SK-N-DZ (cell line): Measurements from ENCODE around the genes ERGIC2 and TMTC1.

DNA sequence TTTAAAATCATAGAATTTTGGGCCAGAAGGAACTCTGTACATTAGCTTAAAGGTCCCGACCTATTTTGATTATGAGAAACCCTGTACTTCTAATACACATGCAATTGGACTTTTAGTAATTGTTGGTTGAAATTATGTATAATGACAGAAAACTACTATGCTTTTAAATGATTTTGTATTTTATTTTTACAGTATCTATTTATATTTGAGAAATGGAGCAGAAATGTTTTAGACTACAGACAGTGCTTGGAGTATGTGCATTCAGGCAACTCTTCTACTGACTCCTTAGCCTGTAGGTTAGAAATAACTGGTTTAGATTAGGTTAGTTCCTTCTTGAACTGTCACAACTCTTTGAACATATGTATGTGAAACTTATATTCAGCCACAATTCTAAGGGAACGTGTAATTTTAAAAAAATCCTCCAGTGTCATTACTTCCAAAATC lies 1.6 kb downstream of the FGFR1OP2 start:
RAMPAGE:
- cytosol, long total RNA = no peak
- nucleus, long total RNA = no peak

DNA sequence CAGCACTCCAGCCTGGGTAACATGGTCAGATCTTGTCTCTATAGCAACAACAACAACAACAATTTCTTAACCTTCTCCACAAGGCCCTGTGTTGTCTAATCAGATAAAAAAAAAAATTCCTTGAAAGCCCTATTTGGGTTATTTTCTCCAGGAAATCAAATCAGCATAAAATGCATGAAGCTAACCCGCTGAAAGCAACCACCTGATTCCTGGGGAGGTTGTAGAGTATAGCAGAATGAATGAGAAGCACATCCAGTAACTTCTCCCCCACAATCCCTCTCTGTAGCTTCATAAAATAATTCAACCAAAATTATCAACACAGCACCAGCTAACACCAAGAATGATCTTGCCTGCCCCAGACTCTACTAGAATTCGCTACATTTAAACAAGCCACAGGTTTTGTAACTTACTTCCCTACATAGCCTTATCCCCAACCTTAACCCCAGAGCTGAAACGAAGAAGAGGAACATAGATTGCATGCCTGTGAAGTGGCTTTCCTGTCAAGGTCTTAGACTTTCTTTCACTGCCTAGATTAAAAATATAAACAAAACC lies 6.1 kb upstream of the STK38L start:
RAMPAGE:
- cytosol, long total RNA = no peak
- nucleus, long total RNA = no peak

GRCh38 chr12:27272080-27273379 lies 28.4 kb downstream of the STK38L start:
RAMPAGE:
- cytosol, long total RNA = no peak
- nucleus, long total RNA = no peak

DNA sequence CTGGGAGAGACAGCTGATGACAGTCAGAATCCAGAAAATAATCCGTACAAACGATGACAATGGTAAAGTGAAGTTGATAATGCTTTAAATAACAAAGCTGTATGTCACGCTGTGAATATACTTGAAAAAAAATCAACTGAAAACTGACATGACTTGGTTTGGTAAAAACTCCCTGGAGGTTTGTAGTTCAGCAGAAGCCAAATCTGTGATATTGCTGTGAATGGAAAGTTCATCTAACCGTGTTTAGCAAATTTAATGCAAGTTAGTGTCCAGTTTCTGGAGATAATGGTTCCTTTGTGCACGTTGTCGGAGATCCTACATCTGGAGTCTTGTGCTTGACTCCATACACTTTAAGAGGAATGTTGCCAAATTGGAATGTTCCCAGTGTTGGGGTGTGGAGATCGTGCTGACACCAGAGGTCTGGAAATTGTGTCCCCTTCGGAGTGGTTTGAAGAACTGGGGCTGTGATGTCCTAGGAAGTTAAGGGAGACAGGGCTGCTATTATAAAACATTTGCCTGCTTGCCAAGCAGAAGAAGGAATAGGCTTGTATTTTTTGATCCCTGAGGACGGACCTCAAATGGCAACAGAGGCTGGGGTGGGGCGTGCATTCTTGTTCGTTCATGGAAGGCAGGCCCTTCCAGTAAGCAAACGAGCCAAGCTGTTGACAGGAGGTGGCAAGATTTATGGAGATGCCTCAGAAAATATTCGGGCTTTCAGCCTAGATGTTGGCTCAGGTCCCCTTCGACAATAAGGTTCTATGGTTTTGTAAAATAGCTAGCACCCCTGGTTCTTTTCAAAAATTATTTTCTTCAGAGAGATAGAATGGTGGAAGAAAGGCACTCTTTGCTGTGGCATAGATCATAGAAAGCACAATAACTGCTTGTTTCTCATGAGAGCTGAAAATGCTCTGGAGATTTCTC lies 30.7 kb downstream of the PPFIBP1 start:
RAMPAGE:
- cytosol, long total RNA = no peak
- nucleus, long total RNA = no peak

RAMPAGE:
- cytosol, long total RNA = no peak
- nucleus, long total RNA = no peak
Measured at GRCh38 chr12:27595121-27595684, 71.2 kb downstream of the PPFIBP1 start.

DNA sequence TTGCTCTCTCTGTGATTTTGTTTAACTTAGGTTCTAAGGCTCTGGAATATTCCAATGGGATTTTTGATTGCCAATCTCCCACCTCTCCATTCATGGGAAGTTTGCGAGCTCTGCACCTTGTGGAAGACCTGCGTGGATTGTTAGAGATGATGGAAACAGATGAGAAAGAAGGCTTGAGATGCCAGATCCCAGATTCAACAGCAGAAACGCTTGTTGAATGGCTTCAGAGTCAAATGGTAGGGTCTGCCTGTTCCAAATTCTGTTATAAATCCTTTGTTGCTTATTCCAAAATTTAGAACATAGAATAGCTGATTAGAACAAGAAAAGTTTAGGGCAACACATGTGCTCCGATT lies 61.4 kb upstream of the REP15 start:
RAMPAGE:
- cytosol, long total RNA = no peak
- nucleus, long total RNA = no peak

DNA sequence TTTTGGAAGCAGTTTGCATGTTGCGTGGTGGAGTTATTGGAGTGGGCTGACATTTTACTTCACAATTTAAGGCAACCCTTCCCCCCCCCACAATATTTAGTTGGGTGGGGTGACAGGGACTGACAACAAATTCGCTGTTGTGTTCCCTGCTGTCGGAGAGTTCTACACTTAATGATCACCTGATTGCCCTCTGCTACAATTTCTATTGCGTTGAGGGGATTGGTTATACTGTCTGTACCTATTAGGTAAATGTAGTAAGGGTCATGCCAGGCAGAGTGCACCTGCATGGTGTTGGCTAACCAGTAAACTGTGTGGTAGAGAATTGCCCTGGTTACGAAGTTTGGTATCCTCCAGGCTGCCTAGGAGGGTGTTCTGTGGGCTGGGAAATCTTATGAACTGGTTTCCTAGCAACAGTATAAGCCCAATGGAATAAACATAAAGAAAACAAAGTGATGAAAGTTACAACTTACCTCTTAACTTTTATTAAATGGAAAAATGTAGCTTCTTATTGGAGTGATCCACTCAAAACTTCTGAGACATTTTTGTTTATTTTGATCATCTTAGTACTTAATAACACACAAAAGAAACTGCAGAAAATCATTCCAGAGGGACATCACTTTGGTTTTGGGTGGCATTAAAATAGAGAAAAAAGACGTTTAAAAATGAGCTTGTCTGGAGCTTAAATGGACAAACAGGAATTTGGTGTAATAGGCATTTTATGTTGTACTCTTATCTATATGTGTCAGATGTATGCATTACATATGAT lies 1.5 kb downstream of the CCDC91 start:
RAMPAGE:
- cytosol, long total RNA = no peak
- nucleus, long total RNA = no peak

GRCh38 chr12:28248593-28249197 lies 58.4 kb downstream of the CCDC91 start:
RAMPAGE:
- cytosol, long total RNA = no peak
- nucleus, long total RNA = no peak

RAMPAGE:
- cytosol, long total RNA = no peak
- nucleus, long total RNA = no peak
Measured at GRCh38 chr12:28998306-28998642, 150.8 kb upstream of the FAR2 start.

RAMPAGE:
- cytosol, long total RNA = no peak
- nucleus, long total RNA = no peak
Measured at GRCh38 chr12:29103284-29103857, 45.7 kb upstream of the FAR2 start.

DNA sequence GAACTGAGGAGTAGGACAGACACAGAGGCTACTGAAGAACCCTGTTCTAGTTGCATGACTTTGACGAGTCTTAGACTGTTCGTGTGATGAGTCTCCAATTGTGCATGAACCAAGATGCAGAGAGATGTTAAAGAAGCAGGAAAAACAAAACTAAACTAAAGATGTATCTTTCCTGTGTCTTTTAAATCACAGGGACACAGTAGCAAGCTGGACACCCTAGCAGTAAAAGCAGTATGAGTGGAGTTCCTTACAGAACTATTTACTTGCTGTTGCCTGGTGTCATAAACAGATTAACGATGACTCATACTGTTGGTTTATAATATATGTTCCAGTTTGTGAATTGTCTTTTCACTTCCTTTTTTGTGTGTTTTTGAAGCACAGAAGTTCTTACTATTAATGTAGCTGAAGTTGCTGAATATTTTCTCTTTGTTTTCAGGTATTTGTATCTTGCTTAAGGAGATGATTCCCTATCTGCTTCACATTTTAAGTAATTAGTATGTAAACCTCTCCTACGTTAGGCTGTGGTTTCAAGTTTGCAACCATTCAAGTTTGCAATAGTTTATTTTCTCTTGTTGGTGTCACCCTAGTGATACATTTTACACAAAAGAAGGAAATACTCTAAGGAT lies 15.7 kb downstream of the FAR2 start:
RAMPAGE:
- cytosol, long total RNA = no peak
- nucleus, long total RNA = no peak

RAMPAGE:
- cytosol, long total RNA = no peak
- nucleus, long total RNA = no peak
Measured at GRCh38 chr12:29170728-29171046, 21.6 kb downstream of the FAR2 start.

DNA sequence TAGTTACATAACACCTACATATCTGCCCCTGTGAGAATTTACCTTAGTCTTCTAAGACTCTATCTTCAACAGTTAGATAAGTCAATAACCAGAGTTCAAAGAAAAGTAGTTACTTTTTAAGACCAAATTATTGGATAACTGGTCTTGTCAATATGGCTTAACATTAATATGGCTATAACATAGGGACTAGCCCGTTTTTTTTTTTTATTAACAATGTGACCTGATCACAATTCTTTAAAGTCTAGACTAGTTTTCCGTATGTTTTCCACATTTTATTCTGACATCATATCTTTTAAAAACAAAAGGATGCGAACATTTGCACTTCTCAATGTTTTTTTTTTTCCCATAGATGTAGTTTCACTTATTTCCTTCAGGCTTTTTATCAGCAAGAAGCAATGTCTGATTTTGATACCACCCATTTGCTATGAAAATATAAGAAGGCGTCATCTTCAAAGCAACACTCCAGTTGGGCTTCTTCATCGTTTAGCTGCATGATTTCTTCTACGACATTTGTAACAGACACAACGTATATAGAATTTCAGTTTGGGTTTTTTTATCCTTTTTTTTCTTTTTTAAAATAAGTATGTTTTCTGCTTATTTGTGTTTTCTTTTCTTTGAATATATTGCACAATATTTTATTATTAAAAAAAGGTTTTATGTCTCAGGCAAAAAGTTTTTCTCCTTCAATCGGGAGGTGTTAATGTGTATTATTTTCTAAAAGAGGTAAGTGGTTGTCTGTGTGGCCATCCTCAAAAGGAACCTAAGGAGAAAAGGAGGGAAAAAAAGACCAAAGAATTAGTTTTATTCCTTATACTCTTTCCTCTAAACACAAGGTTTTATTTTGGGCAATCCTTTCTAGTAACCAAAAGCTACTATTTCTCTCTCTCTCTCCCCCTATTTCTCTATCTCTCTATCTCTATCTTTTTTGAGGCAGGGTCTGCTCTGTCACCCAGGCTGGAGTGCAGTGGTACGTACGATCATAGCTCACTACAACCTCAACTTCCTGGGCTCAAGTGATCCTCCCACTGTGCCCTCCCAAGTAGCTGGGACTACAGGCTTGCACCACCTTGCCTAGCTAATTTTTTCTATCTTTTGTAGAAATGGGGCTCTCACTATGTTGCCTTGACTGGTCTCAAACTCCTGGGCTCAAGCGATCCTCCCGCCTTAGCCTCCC lies 40.1 kb downstream of the ERGIC2 start:
RAMPAGE:
- cytosol, long total RNA = no peak
- nucleus, long total RNA = no peak

DNA sequence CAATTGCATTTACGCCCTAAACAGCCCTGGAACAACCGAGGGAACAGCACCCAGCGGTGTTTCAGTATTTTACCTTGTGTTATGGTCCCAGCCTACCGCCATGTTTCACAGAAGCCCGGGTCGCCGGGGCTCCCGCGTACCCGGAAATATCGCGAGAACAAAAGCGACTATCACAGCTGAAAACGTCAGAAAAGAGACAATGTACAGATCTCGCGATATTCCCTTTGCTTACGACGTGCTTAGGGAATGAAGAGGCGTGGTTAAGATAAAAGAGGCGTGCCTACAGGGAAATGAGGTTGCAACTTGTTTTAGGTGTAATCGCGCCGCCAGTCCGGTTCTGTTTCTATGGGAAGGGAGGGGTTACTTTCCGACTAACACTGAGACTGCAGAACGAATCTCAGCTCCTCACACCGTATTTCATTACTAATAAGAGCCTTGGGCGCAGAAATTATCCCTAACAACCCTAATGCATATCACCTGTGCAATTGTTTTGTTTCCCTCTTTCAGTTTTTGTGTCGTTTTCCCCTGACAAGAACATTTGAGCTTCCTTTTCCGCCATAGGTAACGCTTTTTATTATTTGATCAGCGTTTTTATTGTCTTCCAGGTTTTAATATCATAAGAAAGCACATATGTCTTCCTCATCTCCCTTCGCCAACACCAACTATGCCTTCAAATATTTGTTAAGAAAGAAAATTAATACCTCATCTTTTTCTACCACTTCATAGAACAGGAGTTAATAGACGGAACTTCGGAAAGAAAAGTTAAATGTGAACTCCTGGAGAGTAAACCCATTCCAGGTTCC lies at the start of gene ERGIC2:
TSS of gene ERGIC2 (minus strand) at position 131 of the 803 bp plus-strand sequence.
RAMPAGE:
- cytosol, long total RNA = start-site peak on the minus strand centred at position 124 of the sequence, 38 bp wide, 1,798 and 2,318 reads in 2 replicates
- nucleus, long total RNA = start-site peak on the minus strand centred at position 118 of the sequence, 25 bp wide, 1,173 and 258 reads in 2 replicates

GRCh38 chr12:29561934-29562710 lies 64.6 kb upstream of the OVCH1 start:
RAMPAGE:
- cytosol, long total RNA = no peak
- nucleus, long total RNA = no peak

DNA sequence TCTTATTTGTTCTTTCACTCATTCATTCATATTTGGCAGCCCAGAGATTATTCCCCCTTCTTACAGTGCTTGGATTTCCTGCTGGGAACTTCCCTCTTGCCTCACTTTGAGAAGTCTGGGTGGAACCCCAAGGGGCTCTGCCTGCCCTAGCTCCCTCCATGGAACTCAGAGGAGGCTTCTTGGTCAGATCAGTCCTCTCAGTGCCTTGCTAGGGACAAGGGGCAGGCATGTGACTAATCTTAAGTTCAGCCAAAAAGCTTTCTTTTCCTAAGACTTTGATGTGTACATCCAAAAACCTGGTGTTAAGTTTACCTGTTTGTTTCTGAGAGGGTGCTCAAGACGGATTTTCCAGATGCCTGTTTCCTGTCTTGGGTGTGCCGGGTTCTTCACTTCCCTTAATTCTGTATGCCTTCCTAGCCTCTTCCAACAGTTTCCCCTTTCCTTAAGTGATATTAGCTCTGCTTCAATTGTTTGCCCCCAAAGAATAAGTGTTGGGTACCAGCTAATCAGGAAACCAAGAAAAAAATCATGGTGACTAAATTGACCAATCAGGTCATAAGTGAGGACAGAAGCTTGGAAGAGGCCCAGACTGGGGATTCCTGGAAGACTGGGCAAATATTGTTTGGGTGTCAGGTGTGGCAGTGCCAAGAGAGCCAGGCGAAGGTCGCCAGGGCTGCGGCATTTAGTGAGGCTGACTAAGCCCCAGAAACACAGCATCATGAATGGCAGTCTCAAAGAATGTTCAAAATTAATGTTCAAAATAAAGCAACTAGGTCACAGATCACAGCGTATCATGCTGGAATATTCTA lies 84.9 kb upstream of the OVCH1 start:
RAMPAGE:
- cytosol, long total RNA = no peak
- nucleus, long total RNA = no peak

RAMPAGE:
- cytosol, long total RNA = no peak
- nucleus, long total RNA = no peak
Measured at GRCh38 chr12:29640008-29640432, 142.5 kb upstream of the OVCH1 start.

DNA sequence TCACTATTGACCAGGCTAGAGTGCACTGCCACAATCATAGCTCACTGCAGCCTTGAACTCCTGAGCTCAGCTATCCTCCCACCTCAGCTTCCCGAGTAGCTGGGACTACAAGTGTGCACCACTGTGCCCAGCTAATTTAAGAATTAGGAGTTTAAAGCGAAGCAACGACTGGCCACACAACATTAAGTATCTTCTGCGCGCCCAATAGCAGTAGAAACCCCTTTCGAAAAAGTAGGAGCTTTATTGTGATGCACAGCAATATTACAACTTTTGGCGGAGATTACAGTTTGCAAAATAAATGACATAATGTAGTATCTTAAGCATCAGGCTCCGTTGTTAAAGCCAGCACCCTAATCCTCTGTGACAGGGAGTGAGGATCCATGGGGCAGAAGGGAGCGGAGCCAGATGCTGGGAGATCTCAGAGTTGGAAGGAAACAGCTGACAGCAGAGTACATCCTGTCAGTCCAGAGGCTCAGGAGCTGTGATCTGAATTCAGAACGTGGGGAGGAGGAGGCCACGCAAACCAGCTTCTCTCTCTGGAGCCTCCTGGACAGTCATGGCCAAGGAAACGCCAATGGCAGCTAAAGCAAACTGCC lies 55.8 kb downstream of the TMTC1 start:
RAMPAGE:
- cytosol, long total RNA = no peak
- nucleus, long total RNA = no peak

DNA sequence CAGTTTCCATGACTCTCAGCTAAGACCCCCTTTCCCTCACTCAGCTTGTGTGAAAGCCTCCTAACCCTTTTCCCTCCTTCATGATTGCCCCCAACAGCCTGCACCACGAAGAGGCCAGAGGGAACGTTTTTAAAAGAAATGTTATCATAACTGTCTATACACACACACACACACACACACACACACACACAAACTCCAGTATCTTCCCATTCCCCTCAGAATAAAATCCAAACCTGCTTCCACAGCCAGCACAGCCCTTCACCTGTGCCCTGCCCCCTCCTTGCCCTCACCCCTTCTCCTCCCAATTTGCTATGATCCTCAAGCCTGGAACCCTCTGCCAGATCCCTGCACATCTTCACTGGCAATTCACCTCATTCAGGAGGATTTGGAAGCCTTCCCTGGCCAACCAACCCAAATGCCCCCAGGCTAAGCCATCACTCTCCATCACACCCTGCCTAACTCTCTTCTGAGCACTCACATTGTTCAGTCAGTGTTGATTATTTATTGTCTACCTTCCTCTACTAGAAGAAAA lies 33.8 kb downstream of the TMTC1 start:
RAMPAGE:
- cytosol, long total RNA = no peak
- nucleus, long total RNA = no peak

GRCh38 chr12:29783525-29784298 lies at the start of gene TMTC1:
TSS of gene TMTC1 (minus strand) at chr12:29783942.
RAMPAGE:
- cytosol, long total RNA = no peak
- nucleus, long total RNA = no peak